SUDHL5 (cell line): ENCODE measurements around a stretch of chr17.

- PRO-cap = no peak
Observed at GRCh38 chr17:79915995-79916566, 76.8 kb upstream of the CBX4 start.

- PRO-cap = no peak
Observed at GRCh38 chr17:79930762-79931671, 91.8 kb upstream of the CBX4 start.

DNA sequence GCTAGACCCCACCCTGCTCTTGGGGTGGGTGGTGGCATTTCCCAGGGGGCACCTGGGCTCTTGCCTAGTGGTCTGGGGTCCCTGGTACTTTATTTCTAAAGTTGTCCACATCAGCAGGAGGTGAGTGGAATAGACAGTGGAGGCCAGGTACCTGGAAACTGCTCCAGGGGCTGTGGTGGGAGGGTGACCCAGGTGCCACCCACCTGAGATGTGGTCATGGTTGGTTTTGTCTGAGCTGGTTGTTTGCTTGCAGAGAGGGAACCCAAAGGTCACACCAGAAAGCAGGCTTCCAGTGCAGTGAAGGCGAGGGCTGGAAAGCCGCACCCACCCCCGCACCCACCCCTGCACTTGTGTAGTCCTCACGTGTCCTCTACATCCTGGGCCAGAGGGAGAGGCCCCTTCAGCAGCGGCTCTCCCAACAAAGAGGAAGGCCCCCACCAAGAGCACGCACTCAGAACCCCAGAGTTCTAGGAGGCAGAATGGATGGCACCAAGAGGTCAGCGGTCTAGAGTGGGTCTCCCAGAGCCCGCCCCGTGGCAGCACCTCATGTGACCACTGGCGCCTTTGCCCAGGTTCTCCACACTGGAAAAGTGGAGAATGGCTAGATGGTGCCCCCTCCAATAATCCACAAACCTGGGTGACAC, 92.6 kb upstream of the CBX4 start:
- PRO-cap = no peak

DNA sequence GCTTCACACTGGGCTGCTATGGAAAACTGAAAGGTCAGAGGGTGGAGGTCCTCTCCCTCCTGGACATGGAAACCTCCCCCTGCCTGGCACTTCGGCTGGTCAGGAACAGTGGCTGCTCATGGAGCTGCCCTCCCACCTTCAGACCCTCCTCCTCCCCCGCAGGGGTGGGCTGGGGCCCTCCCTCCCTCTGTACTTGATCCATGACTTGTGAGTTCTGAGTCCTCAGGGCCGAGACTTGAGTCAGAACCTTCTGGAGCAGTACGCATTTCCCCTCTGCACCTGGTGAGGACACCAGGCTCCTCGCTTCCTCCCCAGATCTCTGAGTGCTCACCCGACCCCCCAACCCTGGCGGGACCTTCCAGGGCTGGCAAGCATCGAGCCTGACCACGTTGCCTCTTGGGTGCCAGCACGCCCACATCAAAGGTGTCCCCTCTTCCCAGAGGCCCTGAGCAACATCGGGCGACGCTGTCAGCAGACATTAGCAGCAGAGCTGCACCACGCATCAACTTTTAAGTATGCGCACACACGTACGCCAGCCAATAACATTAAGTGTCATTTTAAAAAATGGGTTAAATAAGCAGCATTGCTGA, 98.2 kb downstream of the TBC1D16 start:
- PRO-cap = no peak

DNA sequence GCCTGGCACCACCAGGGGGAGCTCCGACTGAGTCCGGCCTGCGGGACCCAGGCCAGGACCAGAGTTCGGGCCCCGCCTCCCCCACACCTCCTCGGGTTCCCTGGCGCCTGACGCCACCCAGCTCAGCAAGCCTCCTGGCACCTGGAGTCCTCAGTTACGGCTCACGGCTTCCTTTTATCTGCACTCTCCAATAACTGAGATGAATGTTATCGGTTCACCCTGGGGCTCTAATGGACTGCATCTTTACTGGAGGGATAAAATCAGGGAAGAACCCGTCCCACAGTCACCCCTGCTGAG, 27.2 kb downstream of the TBC1D16 start:
- PRO-cap = no peak

GRCh38 chr17:80068669-80069097, 32.2 kb downstream of the CCDC40 start:
- PRO-cap = no peak

DNA sequence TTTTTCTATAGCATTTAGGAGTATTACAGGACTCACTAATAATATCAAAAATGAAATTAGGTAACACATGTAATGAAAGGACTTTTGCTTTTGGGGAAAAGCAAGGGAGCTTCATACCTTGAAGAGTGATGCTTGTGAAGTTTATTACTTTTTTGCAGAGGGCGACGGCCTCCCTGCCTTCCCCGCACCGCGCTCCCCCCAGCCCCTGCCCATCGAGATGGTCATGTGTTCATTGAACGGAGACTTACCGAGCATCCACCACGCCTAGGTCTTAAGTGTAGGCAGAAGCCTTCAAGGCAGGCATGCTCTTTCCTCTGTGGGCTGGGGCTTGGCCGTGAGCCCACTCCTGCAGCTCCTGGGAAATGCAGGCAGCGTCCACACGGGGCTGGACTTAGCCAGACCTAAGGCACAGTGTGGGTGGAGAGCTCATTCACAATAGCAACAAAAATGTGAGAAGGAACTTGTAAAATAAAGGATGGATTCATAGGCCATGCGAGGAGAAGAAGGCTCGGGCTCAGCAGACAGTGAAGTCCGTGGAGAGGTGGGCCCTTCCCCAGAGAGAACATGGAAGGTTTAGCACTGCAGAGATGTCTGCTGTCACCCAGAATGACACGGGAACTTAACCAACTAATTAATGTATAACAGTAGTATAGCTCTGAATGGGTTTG, 19.3 kb downstream of the RNF213 start:
- PRO-cap = no peak

- PRO-cap = no peak
Observed at GRCh38 chr17:80501412-80501941, 25.1 kb upstream of the NPTX1 start.

GRCh38 chr17:80501942-80502534, 25.6 kb upstream of the NPTX1 start:
- PRO-cap = no peak

DNA sequence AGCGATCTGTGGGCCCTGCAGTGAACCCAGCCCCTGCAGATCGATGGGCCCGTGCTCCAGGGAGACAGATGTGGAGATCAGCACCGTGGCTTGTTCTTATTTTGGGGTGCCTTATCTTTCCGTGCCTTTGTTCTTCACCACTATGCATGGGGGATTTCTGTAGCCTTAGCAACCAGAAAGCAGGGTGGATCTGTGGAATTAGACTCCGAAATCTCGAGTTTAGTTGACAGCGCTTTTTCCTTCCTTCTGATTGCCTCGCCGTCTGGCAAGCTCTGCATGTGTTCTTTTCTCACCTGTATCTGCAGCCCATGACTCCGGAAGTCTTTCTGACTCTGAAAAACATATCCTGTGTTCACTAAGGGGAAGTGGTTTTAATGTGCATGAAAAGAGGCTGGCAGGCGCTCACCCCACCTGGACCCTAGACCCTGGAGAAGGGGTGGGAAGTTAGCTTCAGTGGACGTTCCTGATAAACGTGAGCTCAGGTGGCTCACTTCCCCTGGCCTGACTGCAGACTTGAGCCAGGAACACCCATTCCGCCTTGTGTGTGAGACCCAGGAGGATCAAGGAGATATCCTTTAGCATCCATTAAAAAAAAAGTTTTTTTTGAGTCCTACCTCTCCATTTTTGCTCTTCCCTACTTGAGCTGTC, 158.5 kb downstream of the RPTOR start:
- PRO-cap = no peak

DNA sequence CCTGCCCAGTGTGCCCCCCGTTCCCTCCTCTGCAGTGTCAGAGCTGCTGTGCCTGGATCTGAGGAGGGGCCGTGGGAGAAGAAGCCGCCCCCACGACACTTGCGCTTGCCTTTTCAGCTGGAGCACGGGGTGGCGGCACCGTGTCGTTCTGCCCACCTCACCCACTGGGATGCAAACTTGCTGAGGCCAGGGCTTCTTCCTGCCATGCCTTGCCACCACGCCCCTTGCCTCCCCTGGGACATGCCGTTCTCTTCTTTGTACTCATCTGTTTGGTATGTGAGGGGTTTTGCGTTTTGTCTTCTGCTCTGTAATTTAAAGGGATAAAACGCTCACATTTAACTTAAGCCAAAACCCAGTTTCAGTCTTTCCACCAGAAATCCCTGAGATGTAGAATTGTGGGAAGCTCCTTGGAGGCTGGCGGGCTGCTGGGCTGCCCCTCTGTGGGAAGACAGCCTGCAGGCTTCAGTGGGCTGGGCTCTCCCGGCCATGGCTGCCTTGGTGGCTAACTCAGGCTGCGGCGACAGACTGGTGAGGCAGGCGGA, 180.2 kb downstream of the RPTOR start:
- PRO-cap = no peak

- PRO-cap = no peak
Observed at GRCh38 chr17:80856414-80856995, 135.1 kb upstream of the CHMP6 start.

DNA sequence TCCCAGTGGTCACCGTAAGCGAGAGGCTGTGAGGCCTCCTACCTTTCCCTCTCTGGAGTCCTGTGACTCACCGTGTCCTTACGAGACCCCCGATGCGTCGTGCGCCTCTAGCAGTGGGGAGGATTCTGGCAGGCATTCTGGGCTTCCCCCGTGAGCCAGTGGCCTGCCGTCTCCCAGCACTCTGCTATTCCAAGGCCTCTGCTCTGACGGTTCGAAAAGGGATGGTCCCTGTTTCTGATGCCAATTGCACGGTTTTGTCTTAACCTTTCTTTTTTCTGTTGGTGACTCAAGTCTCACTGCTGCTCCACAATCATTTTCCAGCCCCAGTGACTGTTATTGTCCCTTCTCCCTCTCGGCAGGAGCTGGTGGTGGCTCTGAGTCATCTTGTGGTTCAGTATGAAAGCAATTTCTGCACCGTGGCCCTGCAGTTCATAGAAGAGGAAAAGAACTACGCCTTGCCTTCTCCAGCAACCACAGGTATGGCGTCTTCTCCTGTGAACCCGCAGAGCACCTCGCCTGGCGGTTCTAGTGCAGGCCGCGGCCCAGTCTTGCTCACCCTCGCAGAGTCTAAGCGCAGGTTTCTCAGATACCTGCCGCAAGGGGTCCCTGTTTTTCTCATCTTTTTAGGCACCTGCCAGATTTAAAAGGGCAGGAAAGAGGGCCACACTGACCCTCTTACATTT, 100.1 kb upstream of the CHMP6 start:
- PRO-cap = no peak

DNA sequence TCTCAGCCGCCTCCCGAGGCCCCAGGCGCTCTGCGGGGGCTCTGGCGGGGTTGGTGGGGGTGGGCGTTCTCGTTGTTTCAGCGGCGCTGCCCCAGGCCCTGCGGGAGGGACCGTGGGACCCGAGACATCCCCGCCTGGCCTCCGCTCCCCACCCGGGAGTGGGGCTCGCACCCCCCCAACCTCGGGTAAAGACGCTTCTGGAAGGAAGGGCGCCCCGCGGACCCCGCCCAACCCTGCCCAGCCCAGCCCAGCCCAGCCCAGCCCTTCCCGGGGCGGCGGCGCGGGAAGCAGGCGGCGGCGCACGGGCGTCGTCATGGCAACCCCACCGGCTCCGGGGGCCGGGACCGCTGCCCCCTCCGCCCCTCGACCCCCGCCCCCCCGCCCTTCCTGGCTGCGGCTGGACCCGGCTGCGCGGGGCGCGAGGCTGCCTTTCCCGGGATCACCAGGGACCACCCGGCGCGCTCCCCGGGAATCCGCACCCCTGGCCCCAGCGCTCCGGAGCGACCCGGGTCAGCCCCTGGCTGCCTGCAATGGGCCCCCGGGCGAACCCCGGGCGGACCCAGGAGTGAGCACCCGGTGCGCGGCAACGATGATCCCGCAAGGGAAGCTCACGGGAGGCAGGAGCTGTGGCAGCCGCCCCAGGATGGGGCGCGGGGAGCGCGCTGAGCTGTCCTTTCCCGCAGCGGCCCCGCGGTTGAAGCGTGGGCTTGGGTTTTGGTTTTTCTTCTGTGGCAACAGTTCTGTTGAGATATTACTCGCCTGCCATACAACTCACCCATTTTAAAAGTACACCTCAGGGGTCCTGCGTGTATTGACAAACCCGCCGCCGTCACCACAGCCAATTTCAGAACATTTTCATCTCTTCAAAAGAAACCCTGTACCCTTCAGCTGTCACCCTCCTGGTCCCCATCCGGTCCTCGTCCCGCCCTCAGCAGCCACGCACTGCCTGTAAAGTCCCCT, 12.6 kb downstream of the CHMP6 start:
- PRO-cap = no peak

DNA sequence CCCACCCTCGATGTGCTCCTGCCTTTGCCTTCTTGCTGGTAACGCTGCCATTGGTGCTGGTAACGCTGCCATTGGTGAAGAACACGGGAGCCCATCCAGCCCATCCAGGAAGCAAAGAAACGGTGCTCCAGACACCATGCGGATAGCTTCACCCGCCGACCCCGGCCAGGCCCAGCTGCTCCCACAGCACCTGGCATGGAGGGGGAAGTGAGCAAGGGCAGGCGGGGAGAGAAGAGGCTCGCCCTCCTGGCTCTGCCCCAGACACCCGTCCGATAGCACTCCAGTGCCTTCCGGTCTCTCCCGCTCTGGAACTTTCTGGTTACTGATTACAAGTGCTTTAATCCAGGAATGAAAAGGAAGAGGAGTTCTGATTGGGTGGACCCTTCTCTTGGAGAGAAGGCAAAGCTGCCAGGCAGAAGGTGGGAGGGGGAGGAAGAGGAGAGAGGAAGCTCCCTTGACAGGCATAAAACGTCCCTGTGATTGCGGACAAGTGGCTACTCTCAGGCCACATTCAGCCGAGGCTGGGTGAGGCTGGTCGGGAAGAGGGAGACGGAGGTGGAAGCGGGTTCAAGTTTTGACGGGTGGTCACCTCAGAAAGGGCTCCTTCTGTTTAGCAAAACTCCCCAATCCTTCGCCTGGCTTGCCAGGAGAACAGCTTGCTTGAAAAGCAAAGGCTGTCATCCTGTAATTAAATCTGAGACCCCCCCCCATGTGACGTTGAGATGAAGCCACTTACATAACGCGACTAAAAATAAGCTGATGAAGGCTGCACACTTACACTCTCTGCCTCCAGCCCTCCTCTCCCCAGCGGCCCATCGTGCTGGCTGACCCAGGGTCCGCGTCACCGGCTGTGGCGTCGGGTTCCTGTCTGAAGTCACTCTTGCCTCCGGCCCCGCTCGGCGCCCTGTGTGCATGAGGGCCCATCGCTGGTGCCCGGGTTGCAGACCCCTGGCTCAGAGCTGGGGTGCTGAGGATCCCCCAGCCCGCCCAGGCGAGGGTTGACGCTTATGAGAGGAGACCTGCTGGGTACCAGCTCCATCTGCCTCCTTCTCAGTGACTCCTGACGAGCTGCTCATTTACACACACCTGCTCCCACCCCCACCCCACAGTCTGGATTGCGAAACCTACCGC, 3.6 kb upstream of the BAIAP2 start:
- PRO-cap = no peak

DNA sequence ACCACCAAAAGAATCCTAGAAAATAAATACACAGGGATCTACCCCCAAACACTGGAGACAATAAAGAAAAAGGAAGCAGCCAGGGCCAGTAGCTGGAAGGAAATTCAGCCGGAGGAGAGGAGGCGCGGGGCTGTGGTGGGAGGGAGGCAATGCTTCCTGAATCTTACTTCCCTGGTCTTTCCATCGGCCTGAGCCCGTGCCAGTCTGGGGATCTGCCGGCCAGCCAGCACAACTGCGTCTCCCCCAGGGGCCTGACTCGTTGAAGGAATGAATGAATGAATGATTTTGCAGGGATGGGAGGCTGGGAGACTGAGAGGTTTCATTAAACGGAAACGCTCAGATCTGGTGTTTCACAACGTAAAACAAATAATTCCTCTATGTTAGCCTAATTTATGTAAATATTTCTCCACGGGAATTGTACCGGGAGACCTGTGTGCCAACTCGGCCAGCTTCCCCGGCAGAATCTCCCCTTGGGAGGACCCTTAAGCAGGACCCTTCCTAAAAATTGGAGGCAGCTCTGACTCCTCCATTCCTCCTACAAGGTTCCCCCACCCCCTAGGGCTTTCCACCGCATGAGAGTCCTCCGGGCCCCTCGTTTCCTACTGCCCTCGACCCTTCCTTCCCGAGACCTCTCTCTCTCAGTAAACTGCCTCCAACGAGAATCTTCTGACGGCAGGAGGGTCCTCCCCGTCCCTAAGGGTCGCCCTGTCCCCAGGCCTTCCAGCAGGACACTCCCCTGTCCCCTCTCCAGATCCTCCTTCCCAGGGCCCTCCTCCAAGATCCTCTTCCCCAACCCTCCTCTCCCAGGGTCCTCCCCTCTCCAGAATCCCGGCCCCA, 1.2 kb upstream of the BAIAP2 start:
- PRO-cap = no peak

GRCh38 chr17:81035773-81036257, 864 bp downstream of the BAIAP2 start:
- PRO-cap = no peak

GRCh38 chr17:81049917-81051079, 15.3 kb downstream of the BAIAP2 start:
- PRO-cap = no peak

DNA sequence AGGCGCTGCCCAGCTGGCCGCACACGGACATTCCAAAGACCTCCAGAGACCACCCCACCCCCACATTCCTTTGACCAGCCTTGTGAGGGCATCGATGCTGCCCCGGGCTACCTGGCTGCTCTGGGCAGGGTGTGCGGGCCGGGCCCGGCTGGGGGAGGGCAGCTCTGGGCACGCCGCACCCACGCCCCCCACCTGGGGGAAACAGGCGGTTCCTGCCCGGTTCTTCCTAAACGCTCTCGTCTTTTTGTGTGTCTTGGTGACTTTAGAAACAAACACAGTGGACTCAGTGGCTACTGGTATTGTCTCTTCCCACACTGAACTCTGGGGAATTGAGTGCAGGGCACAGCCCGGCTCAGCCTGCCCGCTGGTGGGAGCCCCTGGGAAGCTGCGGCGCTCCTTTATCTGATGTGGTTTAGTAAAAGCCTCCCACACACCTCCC, 55.5 kb upstream of the PVALEF start:
- PRO-cap = no peak

DNA sequence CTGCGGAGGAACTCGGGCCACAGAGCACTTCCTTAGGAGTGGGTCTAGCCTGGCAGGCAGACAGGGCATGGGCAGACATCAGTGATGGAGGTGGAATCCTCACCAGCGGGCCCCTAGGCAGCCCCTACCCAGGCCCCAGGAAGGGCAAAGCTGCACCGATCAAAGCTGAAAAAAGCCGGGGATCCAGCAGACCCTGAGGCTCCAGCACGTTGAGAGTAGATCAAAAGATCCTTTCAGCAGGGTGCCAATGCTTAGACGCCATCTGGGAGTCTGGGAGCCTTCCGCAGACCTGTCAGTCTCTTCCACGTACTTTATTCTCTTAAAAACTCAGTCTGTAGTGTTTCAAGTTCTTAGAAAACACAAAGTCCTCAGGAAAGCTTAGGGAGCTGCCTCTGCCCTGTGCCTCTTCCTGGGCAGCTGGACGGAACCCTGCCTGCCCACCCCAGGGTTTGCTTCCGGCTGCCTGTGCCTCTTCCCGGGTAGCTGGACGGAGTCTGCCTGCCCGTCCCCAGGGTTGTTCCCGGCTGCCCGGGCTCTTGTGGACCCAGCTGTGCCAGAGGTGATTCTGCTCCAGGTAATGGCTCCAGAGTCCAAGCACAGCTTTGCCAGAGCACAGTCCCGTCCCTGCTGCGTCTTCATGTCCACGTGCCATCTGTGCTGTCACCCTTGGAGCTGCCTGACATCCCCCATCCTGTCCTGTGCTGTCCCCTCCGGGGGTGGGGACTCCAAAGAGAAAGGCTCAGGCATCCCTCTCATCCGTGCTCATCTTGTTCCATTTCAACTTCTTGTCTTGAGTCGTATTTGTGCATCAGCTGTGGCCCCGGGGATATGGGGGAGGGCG, 50.8 kb upstream of the PVALEF start:
- PRO-cap = no peak